ENCODE measurements around the gene MISFA.

GRCh38 chr11:18599618-18600087, at the start of gene MISFA:
TSS of gene MISFA (plus strand) at chr11:18599789.
- CAGE, long polyA plus RNA: no peak
- RRBS: no CpG with 5 or more reads among the region's 6 CpGs

DNA sequence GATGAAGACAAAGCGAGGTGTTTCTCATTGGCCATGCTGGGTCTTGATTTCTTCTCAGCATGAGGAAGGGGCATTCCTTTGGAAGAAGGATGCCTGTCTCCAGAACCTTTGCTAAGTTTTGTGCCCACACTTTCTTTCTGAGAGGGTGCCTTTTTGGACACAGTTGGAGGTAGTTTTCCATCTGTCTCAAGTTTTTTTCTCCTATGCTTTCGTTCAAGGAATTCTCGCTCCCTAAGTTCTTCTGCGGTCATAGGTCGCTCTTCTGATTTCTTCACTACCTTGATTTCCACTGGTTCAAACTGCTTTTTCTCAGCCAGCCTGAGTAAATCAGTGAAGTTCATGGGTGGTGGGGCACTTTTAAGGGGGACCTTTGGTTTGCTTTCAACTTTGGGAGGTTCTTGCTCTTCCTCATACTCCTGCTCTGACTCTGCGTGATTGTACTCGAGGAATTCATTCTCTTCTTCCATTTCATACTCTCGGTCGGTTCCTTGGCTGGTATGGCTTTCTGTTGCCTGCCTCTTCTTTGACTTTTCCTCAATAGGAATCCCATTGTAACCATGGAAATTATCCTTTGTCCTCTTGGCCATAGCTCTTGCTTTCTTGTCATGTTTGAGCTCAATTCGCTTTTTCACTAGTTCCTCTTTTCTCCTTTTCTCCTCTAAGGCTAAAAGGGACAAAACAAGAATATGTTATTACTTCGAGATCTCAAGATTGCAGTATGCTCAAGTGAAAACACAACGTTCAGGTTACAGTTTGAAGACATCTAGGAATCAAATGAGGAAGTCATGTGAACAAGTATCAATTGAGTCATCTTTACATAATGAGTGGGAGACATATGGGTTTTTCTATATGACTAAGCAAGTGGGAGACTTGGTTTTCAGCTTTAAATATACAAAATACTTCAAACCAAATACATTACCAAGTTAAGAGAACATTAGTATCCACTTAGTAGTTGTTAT, 16.1 kb downstream of the MISFA start:
- CAGE, long polyA plus RNA: no peak
- RRBS: no CpG with 5 or more reads among the region's 12 CpGs

- CAGE, long polyA plus RNA: no peak
- RRBS: no CpG with 5 or more reads among the region's 7 CpGs
Measured at GRCh38 chr11:18672146-18672579, 26.4 kb upstream of the TMEM86A start.

GRCh38 chr11:18704376-18704732, 5.8 kb downstream of the TMEM86A start:
- CAGE, long polyA plus RNA: no peak
- RRBS: no CpG with 5 or more reads among the region's 3 CpGs

DNA sequence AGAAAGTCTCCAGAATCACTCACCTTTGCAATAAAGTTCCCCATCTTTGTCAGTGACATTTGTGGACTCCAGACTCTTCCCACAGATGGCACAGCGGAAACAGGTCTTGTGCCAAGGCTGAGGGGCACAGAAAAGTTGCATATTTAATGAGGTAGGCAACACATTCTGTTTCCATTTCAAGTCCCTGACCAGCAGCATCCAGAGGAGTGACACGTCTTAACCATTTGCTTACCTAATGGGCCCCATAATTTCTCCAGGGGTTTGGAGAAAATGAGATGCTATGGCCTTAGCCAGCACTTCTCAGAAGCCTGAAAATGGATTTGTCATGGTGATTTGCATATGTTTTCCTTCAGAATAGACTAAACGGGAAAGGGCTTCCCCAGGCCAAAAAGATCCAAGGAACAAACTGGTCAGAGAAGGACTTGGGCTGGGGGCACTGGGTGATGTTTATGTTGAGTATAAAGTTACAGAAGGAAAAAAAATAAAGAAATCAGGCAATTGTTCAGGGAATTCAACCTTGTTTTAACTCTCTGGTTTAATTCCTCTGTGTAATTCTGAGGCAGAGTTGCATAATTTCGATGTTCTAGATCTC, 16.8 kb downstream of the CSRP3 start:
- CAGE, long polyA plus RNA: no peak
- RRBS: no CpG with 5 or more reads among the region's 4 CpGs

GRCh38 chr11:19277459-19277899, 36.7 kb upstream of the E2F8 start:
- CAGE, long polyA plus RNA: no peak
- RRBS: no CpG with 5 or more reads among the region's 6 CpGs

DNA sequence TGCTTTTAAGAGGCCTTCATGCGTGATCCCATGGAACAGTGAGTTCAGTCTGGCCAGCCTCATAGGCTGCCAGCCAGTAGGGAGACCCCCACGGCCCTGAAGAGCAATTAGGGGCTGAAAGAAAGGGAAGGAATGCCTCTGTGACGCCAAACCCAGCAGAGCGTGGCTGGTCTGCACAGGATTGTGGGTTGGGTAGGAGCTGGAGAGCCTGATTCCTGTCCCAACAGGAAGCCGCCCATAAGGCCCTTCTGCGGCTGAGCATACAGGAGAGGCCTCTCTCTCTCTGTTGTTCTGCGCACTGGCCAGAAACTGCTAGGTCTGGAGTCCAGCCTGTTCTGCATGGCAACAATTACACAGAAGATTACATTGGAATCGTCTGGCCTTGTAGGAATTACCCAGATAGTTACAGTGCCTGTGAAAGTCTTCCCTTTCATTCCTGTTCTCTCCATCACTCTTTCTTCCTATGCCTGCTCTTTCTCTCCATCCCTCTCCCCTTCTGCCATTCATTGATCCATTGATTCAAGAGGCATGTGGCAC, 181.6 kb upstream of the E2F8 start:
- CAGE, long polyA plus RNA: no peak
- RRBS: no CpG with 5 or more reads among the region's 8 CpGs

- CAGE, long polyA plus RNA: no peak
- RRBS: no CpG with 5 or more reads among the region's 6 CpGs
Measured at GRCh38 chr11:19428886-19429643, 188.3 kb upstream of the E2F8 start.

DNA sequence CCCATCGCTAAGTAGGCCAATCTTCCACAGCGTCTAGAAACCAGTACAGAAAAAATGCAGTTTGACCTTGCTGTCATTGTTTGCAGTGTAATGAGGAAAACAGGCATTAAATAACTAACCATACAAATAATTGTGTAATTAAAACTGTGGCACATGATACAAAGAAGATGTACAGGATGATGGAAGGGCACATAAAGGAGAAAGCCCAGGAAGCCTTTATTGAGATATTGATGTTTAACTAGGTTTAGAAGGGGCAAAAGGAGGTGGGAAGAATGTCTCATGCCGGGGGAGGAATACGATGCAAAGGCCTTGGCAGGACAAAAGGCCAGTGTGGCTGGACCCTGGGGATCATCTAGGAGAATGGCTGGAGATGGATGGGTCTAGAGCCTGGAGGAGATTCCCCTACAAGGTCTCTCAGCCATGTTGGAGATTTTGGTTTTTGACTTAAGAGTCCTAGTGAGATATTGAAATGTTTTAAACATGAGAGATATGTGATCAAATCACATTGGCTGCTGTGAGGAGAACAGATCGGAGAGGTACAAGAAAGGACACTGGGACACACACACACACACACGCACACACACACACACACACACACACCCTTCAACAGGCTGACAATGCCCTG, 200.2 kb upstream of the E2F8 start:
- CAGE, long polyA plus RNA: no peak
- RRBS: no CpG with 5 or more reads among the region's 6 CpGs

DNA sequence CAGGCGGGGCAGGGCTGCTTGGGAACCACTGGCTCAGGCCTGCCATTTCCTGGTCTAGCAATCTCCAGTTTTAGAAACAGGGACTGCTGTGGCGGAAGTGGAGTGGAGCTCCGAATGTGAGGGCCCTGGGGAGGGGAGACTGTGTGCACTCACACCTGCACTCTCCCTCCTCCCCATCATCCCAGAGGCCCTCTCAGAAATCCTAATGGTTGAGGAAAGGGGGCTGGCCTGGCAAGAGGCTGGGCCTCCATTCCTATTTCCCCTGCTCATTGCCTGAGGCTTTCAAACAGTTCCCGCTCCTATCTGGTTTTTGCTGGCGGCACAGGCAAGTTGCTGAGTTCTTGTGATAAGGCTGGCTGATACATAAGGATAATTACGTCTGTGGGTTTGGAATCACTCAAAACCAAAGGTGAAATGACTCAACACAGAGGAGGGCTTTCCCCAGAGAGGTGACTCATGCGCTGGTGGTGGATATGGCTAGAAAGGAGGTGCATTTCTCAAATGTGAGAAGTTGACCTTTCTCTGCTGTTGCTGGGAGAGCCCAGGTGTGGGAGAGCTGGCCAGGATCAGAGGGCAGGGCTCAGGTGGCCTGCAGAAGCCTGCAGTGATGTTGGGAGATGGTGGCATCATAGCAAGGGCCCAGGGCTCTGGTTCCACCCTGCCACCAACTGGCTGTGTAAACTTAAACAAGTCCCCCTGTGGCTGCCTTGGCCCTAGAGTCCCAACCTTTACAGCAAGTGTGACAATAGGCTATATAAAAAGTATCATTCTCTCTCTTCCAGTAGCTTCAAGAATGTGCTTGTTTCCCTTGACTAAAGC, 201.5 kb upstream of the E2F8 start:
- CAGE, long polyA plus RNA: no peak
- RRBS: no CpG with 5 or more reads among the region's 7 CpGs

- CAGE, long polyA plus RNA: no peak
- RRBS: no CpG with 5 or more reads among the region's 13 CpGs
Measured at GRCh38 chr11:19680117-19680840, 32.4 kb upstream of the NAV2 start.

- CAGE, long polyA plus RNA: no peak
- RRBS: no CpG with 5 or more reads among the region's 30 CpGs
Measured at GRCh38 chr11:19714269-19715376, 2.0 kb downstream of the NAV2 start.

DNA sequence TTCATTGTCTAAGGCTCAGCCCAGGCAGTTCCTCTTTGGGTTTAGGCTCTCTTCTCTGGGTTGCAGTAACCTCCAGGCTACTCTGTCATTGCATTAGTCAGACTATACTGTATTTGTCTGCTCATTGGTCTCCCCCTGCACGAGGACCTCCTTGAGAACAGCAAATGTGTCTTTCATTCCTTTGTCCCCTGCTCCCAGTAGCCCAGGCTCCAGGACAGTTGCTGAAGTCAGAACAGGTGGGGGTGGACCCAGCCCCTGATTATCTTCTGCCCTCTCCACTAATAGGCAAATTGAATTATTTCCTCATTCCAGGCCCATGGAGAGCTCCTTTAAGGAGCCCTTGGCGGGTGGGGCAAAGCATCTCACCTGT, 40.8 kb downstream of the NAV2 start:
- CAGE, long polyA plus RNA: no peak
- RRBS: no CpG with 5 or more reads among the region's 2 CpGs

- CAGE, long polyA plus RNA: no peak
- RRBS: no CpG with 5 or more reads among the region's 11 CpGs
Measured at GRCh38 chr11:19789652-19790458, 77.2 kb downstream of the NAV2 start.

- CAGE, long polyA plus RNA: no peak
- RRBS: 73% methylated on average over 2 of the region's 7 CpGs
Measured at GRCh38 chr11:19962645-19963420, 197.4 kb downstream of the DBX1 start.

DNA sequence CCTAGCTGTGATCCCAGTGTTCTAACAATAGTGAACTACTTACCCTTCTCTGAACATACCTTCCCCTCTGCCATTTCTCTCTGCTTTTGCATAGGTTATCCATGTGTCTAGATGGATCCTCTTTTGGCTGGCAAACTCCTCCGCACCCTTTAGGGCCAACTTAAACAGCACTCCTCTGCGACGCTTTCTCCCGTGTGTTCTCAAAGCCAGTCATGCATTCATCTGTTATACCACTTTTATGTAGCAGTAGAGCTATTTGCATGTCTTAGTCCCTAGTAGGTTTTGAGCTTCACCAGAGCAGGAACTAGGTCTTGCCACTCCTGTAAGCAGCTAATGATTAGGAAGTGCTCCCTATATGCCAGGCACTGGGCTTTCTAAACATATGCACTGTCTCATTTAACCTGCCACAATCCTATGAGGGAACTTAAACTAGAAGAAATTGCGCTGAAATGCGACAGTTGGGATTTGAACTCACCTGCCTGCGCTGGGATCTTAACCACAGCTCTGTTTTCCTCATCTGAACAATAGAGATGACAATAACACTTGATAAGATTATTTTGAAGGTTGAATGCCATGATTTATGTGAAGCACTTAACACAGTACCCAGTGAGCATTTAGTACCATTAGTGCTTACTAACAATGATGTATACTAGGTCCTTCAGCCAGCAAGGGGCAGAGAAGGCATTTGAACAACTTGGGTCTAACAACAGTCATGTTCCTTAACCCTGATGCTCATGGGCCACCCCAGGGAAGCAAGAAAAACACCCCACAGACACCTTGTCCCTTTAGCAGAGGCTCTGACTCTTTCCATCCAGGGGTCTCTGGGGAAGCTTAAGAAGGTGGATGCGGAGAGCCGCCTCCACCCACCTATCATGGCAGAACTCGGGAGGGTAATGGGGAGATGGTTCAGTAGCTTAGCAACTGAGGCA, 180.6 kb downstream of the DBX1 start:
- CAGE, long polyA plus RNA: no peak
- RRBS: no CpG with 5 or more reads among the region's 10 CpGs

- CAGE, long polyA plus RNA: no peak
Measured at GRCh38 chr11:20057185-20057581, 103.1 kb downstream of the DBX1 start.

DNA sequence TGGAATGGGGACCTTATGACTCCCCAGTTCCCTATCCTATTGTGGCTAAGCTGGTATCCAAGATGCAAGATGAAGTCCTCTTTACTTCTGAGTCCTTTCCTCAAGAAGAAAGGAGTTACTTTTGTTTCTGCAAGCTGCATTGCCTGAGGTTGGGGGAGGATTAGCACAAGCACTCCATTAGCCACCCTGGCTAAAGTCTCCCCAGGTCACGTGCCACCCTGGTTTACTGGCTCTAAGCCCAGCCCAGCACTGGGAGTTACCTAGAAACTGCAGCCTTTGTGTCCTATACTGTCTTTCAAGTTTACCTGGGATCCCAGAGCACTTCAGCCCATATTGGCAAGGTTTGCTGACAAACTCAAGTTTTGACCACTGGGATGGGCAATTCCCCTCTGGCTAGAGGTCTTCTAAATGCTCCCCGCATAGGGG, 78.4 kb upstream of the DBX1 start:
- CAGE, long polyA plus RNA: no peak
- RRBS: no CpG with 5 or more reads among the region's 2 CpGs

DNA sequence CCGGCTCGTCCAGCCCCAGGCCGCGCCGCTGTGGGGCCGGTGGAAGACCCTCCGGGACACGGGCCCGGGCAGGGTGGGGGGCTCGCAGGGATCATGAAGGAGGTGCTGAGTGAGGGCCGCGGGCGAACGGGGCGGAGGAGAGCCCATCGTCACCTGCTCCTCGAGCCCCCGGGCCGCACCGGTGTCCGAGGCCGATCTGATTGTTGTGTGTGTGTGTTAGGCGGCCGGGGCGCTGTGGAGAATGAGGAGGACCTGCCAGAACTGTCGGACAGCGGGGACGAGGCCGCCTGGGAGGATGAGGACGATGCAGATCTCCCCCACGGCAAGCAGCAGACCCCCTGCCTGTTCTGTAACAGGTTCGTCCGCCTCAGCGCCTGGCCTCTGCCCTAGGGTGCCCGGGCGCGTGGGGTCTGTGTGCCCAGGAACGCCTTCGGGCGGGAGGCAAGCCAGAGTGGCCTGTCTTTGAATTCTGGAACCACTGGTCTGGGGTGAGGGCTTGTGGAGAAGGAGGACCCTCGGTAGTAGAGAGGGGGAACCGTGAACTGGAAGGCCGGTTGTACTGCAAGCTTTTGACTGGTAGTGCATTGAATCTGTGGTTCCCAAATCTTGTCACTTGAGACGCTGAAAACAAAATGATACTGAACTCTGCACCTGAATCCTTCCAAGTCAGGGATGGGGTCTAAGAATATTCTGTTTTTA, 432 bp downstream of the PRMT3 start:
- CAGE, long polyA plus RNA: no peak
- RRBS: 2% methylated on average over 14 of the region's 44 CpGs

DNA sequence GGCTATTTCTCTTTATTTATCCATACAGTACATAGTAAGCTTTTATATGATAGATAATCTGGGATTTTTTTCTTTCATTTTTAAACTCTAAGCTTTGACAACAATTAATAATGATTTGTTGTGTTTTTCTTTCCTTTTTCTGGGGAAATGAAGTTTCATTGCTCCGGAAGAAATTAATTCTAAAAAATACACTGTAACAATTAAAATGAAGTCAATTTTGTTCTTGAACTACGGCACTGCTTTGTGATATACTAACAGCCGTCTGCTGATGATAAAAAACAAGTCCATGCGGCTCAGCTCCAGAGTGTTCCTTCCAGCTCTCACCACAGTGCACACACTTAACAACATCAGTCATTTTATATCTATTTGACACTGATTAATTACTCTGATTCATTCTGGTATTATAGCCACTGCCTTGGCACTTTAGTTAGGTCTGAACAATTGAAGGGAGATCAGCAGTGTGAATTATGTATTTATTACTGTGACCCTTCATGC, 97.5 kb upstream of the SLC6A5 start:
- CAGE, long polyA plus RNA: no peak
- RRBS: no CpG with 5 or more reads among the region's 4 CpGs

All from osteoblast (primary cell).